Metastatic Liver Carcinoma in the Lung (tissue), 2 donors: ENCODE results near the gene N4BP2L1.

- PRO-cap, 2 experiments = no peak in any of the 2 experiments
Measured at GRCh38 chr13:32262654-32262859, 52.6 kb downstream of the ZAR1L start.

DNA sequence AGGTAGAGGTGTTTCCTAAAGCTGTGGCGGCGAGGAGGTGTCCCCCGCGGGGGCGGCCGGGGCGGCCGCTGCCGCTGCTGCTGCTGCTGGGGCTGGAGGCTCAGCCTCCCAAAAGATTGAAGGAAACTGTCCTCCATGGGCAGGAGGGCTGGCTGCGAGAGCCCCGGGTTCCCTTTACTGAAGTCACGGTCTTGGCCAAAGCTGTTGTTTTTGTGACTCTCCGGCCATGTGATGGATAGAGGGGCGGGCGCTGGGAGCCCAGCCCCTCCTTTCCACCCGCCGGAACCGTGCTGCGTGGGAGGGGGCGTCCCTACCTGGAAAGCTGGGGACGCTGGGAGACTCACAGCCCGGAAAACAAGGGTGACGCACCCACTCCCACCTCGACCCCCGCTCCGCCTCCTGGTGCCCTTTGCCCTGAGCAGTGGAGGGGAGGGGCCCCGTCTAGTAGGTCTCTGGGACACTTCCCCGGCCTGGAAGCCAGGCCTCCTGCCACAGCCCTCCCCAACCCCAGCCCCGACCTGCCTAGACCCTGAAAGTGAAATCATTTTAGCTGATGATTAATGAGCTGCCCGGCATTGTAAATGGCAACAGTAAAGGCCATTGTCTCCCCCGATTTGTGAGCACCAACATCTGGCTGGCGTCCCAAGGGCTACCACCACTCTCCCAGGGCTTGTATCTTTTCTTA is at the start of gene N4BP2L1:
N4BP2L1 (minus strand) TSS at position 185 of the 685 bp plus-strand sequence.
- PRO-cap, 2 experiments = peak in 2 of 2 experiments; most common plus-strand start position 421 of the sequence (in 1); most common minus-strand start position 185 of the sequence (in 2)

GRCh38 chr13:32586816-32586954 is 433 bp downstream of the PDS5B start:
- PRO-cap, 2 experiments = no peak in any of the 2 experiments

- PRO-cap, 2 experiments = peak in 1 of 2 experiments; most common minus-strand start chr13:32587820 (in 1)
Measured at GRCh38 chr13:32587766-32588224, 1.5 kb downstream of the PDS5B start.

GRCh38 chr13:32772132-32772873 is 186.1 kb downstream of the PDS5B start:
- PRO-cap, 2 experiments = no peak in any of the 2 experiments

DNA sequence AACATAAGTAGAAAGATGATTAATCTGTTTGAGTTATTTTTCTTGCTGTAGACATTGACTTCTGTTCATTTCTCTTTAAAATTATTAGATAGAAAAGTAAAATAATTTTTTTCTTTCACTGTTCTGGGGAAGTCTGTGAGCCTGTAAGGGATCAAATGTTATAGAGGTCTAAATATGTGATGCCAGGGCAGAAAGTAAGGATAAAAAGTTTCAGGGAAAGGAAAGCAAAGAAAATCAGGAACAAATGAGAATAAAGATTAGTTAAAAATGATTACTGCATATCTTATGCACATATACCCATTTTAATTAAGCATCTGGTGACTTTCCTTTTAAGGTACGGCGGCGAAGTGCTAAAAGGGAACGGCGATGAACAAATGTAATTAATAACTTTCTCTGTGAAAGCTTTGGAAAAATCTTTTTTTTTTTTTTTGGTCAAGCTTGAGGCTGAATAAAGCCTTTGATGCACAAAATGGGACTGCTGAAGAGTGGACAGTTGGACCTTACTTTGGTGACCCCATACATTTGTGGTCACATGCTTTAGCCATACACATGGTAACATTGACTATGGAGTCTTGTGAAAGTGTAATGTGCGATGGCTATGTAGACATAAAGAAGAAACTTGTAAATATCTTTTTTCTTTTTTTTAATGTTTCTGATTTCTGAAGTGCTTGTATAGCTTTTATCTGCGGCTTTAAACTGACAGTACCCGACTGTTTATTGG is 188.6 kb downstream of the PDS5B start:
- PRO-cap, 2 experiments = no peak in any of the 2 experiments

DNA sequence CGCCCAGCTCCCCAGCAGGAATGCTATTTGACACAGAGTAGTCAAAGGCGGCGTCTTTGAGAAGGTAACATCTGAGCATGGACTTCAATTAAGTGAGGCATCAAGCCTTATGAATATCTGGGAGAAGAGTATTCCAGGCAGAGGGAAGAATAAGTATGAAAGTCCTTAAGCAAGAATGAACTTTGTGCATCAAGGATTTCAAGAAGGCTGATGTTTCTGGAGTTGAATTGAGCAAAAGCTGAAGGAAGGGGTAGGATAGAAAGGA is 194.1 kb downstream of the PDS5B start:
- PRO-cap, 2 experiments = no peak in any of the 2 experiments

- PRO-cap, 2 experiments = no peak in any of the 2 experiments
Measured at GRCh38 chr13:33235760-33236542, 49.6 kb downstream of the STARD13 start.

GRCh38 chr13:33343733-33344112 is 58.2 kb upstream of the STARD13 start:
- PRO-cap, 2 experiments = no peak in any of the 2 experiments

GRCh38 chr13:33509315-33510543 is 224.2 kb upstream of the STARD13 start:
- PRO-cap, 2 experiments = peak in 2 of 2 experiments; most common plus-strand start chr13:33509945 (in 2); most common minus-strand start chr13:33509758 (in 1)

DNA sequence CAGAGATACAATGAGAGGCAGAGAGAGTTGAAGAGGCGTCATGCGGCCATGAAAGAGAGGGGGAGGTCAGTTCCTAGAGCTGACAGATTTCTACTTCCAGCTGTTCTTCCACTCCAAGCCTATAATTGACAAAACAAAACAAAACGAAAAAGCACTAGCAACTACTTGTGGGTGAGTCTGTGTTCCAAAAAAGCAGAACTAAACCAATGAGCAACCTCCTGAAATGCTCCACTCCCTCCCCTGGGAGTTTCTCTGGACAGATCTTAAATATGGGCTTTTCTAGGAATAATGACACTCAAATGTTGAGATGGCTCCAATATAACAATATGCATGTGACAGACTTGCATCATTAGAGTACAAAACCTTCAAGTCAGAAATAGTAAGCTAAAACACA is 173.4 kb upstream of the RFC3 start:
- PRO-cap, 2 experiments = no peak in any of the 2 experiments

- PRO-cap, 2 experiments = peak in 1 of 2 experiments; most common plus-strand start chr13:33676254 (in 1); most common minus-strand start chr13:33676150 (in 1)
Measured at GRCh38 chr13:33675927-33676609, 141.9 kb upstream of the RFC3 start.

- PRO-cap, 2 experiments = peak in 1 of 2 experiments; most common minus-strand start chr13:33723521 (in 1)
Measured at GRCh38 chr13:33723248-33724181, 94.4 kb upstream of the RFC3 start.

DNA sequence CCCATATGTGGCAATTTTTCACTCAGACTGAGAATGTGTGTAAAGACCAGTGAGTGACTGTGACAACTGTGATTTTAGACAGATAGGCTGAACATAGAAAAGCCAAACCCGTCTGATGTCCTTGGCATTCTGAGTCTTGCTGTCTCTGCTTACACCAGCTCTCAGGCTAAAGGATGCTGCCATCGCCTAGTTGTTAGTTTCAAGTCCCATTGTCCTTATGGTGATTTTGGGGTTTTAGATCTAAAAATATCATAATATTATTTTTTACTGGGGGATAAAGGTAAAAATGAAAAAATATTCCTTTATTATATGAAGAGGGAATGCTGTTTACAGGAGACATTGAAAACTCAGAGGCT is 492.7 kb downstream of the RFC3 start:
- PRO-cap, 2 experiments = no peak in any of the 2 experiments

- PRO-cap, 2 experiments = no peak in any of the 2 experiments
Measured at GRCh38 chr13:36028984-36029660, 102.1 kb downstream of the DCLK1 start.

GRCh38 chr13:36343682-36344673 is 2.2 kb downstream of the SPART start:
- PRO-cap, 2 experiments = no peak in any of the 2 experiments

- PRO-cap, 2 experiments = no peak in any of the 2 experiments
Measured at GRCh38 chr13:36417926-36418401, 14.3 kb upstream of the CCNA1 start.

- PRO-cap, 2 experiments = no peak in any of the 2 experiments
Measured at GRCh38 chr13:36680587-36681467, 7.0 kb downstream of the SERTM1 start.

- PRO-cap, 2 experiments = no peak in any of the 2 experiments
Measured at GRCh38 chr13:37127705-37128364, 22.4 kb upstream of the CSNK1A1L start.

DNA sequence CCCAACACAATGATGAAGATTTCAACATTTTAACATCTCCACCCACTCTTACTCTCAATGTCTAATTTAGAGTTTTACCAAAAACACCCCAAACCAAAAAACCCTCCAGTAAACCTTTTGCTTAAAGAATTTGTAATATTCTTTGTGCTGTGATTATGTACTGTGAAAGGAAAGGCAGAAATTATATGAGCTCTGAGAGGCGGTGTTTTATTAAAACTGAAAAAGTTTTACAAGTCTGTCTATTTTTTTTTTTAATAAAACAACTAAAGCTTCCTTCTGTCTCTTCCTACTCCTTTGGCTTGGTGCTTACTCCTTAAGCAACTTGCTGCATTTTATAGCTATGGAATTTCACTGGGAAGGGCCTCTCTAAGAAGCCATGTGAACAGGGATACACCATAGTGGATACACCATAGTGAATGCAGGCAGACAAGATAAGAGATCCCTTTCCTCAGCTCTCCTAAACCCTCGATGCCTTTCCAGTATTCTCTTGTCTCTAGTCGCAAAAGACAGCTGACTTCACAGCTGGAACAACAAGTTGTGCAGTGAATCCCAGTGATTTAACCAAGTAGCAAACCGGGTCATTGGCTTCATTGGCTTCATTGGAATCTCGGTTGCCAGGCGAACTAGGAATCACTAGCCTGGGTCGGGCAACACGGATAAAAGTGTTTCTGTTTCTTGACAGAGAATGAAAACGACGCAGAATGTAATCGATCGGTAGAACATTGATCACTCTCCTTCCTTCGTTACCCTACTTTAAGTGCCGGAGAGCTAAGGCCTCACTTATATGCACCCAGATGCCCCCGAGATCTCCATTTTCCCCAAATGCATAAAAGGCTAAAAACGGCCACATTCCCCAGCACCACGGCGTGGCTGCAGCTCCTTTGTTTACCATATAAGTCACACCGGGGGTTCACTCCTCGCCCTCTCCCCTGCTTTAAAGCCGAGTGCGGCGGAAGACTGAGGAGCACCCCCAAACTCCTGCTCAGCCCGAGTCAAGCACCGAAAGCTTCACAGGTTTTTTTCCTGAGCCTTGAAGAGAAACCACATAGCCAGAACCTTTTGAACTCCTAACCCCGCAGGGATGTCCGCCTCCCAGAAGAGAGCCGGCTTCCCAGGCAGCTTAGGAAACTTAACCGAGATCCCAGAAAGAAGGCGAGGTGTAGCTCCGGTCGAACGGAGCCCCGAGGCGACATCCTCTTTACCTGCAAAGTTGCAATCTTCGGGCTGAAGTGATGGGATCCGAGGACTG is 755 bp downstream of the TRPC4 start:
- PRO-cap, 2 experiments = no peak in any of the 2 experiments